Neutrophil (primary cell): ENCODE measurements around a stretch of chr11.

- PRO-cap, result no peak
These were observed 15.0 kb upstream of the PPP6R3 start for GRCh38 chr11:68445487-68446080.

DNA sequence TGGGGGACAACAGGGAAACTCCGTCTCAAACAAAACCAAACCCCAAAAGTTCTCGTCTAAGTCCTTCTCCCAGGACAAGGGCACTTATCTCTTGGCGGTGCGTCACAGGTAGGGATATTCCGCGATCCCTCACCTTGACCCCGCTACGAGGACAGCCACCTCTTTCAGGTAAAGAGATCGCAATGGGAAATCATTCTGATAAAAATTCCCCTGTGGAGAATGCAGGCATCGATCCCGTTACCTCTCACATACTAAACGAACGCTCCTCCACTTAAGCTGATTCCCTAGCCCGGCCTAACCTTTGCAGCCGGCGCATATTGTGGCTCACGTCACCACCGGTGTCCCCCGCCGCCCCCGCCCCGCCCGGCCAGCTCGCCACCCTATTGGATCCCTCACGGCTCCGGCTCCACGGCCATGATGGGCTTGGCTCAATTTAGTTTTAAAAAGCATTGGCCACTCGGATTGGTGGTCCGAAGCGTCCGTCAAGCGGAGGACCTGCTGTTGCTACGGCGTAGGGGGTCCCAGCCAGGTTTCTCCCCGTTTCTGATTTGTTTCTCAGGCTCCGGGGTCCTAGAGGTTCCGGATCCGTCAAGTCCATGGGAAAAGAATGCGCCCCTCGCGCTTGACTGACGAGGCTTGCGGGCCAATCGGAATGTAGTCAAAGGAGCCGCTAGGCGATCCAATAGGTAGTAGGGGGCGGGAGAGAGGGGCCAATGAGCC lies 457 bp upstream of the PPP6R3 start:
- PRO-cap, result bidirectional peak, plus-strand start outside the sequence, minus-strand start at position 609 of the sequence

GRCh38 chr11:68471410-68472463 lies 11.2 kb downstream of the PPP6R3 start:
- PRO-cap, result no peak

- PRO-cap, result no peak
These were observed 90.4 kb upstream of the GAL start for GRCh38 chr11:68593762-68594461.

- PRO-cap, result no peak
These were observed 69.4 kb upstream of the GAL start for GRCh38 chr11:68614913-68615372.

- PRO-cap, result no peak
These were observed 29.6 kb upstream of the TESMIN start for GRCh38 chr11:68780840-68781400.

DNA sequence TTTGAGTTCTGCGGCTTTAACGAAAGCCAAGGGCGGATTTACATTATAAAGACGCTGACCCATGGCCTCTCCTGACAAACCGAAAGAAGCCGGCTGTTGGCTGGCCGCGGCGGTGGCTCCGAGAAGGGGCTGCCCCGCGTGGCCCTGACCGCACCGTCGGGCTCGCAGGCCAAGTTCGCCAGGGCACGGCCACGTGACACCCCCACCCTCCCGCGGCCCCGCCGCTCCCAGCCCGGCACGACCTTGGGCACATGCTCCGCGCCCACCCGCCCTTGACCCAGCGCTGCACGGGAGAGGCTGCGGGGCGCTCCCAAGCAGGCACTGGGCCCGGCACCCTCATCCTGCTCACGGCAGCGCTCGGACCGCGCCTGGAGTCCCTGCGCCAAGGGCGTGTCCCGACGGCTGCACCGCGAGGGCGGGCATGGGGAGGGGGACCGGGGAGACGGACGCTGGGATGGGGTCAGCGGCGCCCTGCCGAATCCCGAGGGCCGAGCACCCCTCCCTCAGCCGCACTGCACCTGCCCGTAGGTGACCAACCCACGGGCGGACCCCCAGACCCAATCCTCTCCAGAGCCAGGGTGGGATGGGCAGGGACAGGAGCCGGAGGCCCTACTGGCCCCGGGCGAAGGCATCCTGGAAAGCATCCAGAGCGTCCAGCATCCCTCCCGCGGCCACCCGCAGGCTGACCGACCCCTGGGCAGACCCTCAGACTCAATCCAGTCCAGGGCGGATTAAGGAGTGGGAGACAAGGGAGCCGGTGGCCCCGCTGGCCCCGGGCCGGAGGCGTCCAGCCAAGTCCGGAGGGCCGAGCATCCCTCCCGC lies 828 bp downstream of the CPT1A start:
- PRO-cap, result no peak

DNA sequence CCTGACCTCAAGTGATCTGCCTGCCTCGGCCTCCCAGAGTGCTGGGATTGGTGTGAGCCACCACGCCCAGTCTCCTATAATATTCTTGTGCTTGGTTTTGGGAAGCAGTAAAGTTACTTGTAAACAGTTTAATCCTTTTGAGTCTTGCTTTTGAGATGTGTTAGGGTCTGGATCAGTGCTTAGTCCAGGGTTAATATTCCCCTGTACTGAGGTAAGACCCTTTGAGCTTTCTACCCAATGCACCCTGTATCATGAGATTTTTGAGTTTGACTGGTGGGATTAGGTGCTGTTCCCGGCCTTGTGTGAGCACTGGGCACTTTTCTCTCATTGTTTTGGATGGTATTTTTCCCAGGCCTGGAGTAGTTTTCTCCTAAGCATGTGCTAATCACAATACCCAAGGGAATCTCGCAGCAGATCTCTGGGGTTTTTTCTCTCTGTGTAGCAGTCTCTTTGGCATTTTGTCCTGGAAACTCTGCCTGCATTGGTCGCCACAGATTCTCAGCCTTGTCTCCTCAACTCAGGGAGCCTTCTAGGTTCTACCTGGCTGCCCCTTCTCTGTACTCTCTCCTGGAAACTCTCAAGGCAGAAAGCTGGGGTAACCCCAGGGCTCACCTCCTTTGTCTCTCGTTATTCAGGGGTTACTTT lies 19.9 kb downstream of the IGHMBP2 start:
- PRO-cap, result no peak

- PRO-cap, result no peak
These were observed 5.2 kb upstream of the MRGPRF start for GRCh38 chr11:69018198-69018624.

GRCh38 chr11:69074451-69074755 lies 25.7 kb downstream of the TPCN2 start:
- PRO-cap, result no peak

- PRO-cap, result no peak
These were observed 30.5 kb downstream of the TPCN2 start for GRCh38 chr11:69079042-69079747.

DNA sequence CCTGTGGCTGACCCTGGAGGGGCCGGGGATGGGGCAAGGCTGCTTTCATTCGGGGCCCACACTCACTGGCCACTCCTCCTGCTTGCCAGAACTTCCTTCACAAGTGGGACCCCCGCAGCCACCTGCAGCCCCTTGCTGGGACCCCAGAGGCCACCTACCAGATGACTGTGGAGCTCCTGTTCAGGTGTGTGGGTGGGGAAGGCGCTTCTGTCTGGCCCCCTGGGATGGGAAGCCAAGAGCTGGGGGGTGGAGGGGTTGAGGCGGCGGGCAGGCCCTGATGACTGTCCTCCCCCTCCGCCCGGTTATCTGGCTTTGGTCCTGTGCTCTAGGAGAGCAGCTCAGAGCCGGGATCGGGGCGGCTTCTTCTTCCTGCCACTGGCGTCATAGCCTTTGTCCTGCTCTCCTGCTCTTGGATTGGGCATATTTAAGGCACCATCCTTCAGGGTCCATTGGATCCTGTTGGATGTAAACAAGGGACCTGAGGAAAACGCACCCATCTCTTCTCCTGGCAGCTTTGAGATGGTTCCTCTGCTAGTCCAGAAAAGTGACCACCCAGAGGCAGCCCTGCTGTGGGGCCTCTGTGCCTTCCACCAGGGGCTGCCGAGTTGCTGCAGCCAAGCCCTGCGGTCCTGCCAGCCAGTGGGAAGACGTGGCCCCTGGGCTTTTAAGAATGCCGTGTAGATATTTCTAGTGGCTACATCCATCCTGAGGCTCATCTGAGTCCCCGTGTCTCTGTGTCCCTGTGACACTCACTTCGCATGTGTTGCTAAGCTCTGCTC lies 38.5 kb downstream of the TPCN2 start:
- PRO-cap, result no peak

DNA sequence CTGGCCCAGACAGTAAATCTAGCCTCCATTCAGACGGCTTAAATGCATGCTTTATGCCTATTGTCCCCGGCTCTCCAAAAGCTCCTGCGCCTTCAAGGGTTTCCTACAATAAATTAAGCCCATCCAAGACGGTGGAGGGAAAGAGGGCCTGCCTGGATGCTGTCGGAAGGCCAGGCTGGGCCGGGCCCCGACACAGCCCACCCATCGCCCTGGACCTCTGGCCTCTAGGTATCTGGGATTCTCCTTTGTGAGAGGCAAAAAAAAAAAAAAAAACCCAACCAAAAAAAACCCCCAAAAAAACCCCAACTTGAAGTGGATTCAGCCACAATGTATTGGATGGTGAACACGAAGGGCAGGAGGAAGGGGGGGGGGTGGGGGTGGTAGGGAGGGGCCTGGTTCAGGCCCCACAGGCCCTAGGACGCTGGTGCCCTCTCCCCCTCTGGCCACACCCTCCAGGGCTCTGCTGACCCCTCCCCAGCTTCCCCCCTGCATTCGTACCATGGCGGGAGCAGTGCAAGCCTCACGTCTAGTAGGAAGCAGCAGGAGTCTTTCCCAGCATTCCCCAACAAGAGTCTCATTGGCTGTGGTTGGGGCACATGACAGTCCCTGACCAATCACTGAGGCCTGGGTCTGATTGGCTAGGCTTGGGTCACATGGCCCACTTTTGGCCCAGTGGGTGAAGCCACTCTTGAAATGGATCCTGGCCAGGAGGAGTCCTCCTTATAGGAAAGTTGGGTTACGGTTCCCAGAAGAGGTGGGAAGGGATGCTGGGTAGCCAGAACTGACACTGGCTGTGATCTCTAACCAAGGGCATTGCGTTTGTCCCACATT lies 59.4 kb upstream of the MYEOV start:
- PRO-cap, result no peak

- PRO-cap, result no peak
These were observed 131.5 kb downstream of the MYEOV start for GRCh38 chr11:69425566-69425765.

- PRO-cap, result no peak
These were observed 3.2 kb downstream of the CCND1 start for GRCh38 chr11:69644100-69644687.

- PRO-cap, result no peak
These were observed 9.0 kb downstream of the LTO1 start for GRCh38 chr11:69666101-69666593.

GRCh38 chr11:69966827-69967333 lies 111.2 kb upstream of the ANO1 start:
- PRO-cap, result no peak

- PRO-cap, result no peak
These were observed 105.8 kb upstream of the ANO1 start for GRCh38 chr11:69972260-69972823.

GRCh38 chr11:69974463-69975021 lies 103.6 kb upstream of the ANO1 start:
- PRO-cap, result no peak

GRCh38 chr11:70088755-70089099 lies 10.6 kb downstream of the ANO1 start:
- PRO-cap, result no peak